ENCODE measurements around a stretch of chr18.

- RRBS = no CpG with 5 or more reads among the region's 4 CpGs
These were observed 4.5 kb upstream of the APCDD1 start for GRCh38 chr18:10449935-10450423.

DNA sequence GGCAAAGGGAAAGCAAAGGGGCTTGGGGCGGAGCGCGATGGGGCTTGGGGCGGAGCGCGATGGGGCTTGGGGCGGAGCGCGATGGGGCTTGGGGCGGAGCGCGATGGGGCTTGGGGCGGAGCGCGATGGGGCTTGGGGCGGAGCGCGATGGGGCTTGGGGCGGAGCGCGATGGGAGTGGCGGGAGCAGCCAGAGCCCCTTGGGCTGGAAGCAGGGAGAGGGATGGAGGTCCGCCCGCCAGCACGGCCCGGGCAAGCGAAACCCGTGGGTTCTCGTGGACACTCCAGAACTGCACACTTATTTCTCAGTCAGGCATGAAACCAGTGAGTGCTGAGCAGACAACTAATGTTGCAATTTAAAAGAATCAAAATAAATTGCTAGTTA, 81.7 kb downstream of the NAPG start:
- RRBS = no CpG with 5 or more reads among the region's 29 CpGs

- RRBS = no CpG with 5 or more reads among the region's 8 CpGs
These were observed 268.8 kb downstream of the NAPG start for GRCh38 chr18:10794562-10795152.

DNA sequence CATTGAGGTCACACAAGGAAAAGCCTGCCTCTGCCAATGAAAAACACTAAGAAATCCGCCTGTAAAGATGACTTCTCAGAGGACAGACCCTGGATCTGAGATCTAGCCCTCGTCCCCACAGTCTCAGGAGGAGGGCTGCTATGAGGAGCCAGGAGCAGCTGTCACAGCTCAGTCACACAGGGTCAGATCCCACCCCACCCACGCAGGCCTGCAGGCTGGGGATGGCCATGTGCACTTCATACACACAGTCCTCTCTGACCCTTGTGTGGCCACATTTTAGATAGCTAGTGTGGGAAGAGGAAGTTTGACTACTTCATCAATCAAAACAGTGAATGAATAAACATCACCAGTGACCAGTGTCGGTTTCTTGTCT, 107.2 kb downstream of the PIEZO2 start:
- RRBS = no CpG with 5 or more reads among the region's 4 CpGs

GRCh38 chr18:11147244-11147931, 2.0 kb downstream of the PIEZO2 start:
- RRBS = 83% methylated on average over 2 of the region's 31 CpGs

- RRBS = no CpG with 5 or more reads among the region's 14 CpGs
These were observed 285 bp upstream of the GNAL start for GRCh38 chr18:11688838-11689120.

- RRBS = no CpG with 5 or more reads among the region's 8 CpGs
These were observed 43.1 kb upstream of the CHMP1B start for GRCh38 chr18:11807897-11808744.

GRCh38 chr18:11887812-11888079, 20.4 kb downstream of the MPPE1 start:
- RRBS = no CpG with 5 or more reads among the region's 2 CpGs

- RRBS = 1% methylated on average over 12 of the region's 36 CpGs
These were observed 354 bp upstream of the IMPA2 start for GRCh38 chr18:11980974-11981331.

GRCh38 chr18:12014734-12015629, 33.7 kb downstream of the IMPA2 start:
- RRBS = no CpG with 5 or more reads among the region's 13 CpGs

GRCh38 chr18:12345889-12346677, 30.9 kb downstream of the AFG3L2 start:
- RRBS = no CpG with 5 or more reads among the region's 18 CpGs

DNA sequence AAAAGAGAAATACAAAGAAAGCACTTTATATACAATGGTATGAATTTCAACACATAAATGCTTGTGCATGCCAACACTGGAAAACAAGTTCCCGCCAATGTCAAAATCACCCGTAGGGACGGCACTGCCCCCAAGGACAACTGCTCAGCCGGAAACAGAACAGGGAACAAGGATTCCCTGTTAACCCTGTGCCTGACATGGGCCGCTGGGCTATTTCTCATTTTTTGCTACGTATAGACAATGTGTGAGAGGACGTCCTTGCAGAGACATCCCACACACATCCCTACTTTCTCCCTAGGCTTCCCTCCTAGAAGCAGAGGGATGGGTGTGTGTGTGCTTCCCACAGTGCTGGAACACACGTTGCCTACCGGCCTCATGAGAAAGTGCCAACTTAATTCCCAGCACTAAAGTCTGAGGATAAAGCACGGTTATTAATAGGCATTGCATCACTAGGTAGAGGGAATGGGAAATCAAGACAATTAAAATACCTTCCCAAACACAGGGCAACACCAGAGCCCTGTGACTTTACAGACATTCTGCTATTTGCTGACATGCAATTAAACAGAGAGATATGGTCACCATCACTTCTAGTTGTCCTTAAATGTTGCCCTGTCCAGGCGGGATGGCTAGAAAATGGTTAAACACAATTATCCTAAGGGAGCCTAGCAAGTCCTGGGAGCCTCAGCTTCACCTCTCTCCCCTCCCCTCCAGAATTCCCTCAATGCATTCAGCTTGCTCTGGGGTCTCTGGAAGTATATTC, 14.3 kb downstream of the AFG3L2 start:
- RRBS = no CpG with 5 or more reads among the region's 11 CpGs

- RRBS = no CpG with 5 or more reads among the region's 5 CpGs
These were observed 19.4 kb downstream of the SPIRE1 start for GRCh38 chr18:12638251-12639120.

DNA sequence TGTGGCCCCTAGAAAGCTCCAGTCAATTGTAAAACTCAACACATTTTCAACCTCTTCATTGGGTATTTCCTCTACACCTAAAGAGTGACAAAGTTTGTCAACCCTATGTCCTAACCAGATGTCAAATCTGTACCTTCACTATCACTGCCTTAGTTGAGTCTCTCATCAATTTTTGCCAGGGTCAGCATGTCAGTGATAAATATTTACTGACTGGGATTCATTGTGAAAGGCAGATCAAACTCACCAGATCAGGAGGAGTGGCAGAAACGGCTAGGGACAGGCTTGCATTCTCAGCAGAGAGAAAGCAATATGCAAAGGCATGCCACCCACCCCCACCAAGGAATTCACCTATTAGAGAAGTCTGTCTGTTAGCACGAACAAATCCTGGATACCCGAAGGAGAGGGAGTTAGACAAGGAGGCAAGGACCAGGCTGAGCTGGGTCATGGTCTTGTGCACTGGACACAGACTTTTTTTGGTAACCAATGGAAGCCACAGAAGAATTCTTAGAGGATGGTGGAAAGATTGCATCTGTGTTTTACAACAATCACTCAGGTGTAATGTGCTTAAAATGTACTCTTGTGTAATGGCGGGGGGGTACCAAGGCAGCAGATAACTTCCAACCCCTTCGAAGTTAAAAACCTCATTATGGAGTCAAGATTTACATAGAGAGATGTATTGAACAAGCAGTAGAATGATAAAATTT, 62.5 kb downstream of the PTPN2 start:
- RRBS = no CpG with 5 or more reads among the region's 5 CpGs

DNA sequence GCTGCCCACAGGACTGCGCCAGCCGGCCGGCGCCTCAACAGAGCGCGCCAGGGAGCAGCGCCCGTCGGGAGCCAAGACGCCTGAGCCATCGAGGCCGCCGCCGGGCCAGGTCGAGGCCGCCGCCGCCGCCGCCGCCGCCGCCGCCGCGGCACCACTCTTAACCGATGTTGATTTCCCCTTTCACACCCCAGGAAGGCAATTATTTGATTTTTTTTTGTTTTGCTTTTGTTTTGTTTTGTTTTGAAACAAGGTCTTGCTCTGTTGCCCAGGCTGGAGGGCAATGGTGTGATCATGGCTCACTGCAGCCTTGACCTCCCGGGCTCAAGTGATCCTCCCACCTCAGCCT, 12.9 kb upstream of the PTPN2 start:
- RRBS = no CpG with 5 or more reads among the region's 28 CpGs

GRCh38 chr18:13176942-13177276, 41.7 kb upstream of the LDLRAD4 start:
- RRBS = no CpG with 5 or more reads among the region's 12 CpGs

- RRBS = no CpG with 5 or more reads among the region's 6 CpGs
These were observed 17.4 kb downstream of the LDLRAD4 start for GRCh38 chr18:13236009-13236355.

GRCh38 chr18:13271261-13272021, 52.9 kb downstream of the LDLRAD4 start:
- RRBS = no CpG with 5 or more reads among the region's 20 CpGs

- RRBS = no CpG with 5 or more reads among the region's 10 CpGs
These were observed 61.9 kb downstream of the LDLRAD4 start for GRCh38 chr18:13280332-13281063.

DNA sequence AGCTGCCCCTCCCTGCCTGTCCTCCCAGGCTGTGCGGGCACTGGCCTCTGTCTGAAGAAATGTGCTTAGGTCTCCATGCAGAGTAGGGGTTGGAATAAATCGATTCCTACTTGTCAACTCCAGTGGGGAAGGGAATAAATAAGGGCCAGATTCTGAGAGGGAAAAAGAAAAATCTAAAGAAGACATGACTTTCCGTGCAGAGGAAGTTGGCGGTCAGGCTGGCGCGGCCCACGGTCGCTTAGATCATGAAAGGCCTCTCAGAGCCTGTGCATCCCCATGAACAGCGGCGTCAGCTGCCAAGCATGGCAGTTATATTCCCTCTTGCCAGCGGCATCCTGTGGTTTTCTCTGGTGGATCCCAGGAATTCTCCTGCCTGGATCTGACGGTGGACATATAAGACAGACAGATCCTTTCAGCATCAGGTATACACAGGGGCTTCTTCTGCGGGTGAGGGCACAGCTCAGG, 157.6 kb downstream of the LDLRAD4 start:
- RRBS = no CpG with 5 or more reads among the region's 13 CpGs

All from PFSK-1 (cell line).